OCI-LY7 (cell line): Measurements from ENCODE around the genes CHRFAM7A and GOLGA8K.

DNA sequence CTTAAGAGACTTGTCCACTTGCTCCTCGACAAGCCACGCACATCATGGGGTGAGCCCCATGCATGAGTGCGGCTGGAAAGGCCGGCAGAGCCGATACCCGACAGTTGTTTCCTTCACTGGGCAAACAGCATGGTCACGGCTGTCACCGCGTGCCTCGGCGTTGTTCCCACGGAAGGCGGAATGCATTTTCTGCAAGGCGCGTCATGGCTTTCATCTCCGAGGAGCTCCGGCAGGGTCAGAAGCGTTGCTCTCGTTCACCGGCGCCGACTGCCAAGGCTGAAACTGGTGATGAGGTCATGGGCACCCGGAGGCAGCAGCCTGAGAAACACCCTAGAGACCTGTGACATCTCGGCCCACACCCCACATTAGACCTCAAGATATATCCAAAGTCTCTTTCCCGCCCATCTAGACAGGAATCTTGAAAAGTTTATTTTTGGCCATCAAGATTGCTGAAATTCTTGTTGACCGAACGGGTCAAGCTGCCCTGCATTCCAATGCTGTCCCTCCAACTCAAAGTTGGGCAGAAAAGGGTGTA, 546 bp upstream of the TJP1 start:
- PRO-cap = no peak
- RAMPAGE, long total RNA = no peak

DNA sequence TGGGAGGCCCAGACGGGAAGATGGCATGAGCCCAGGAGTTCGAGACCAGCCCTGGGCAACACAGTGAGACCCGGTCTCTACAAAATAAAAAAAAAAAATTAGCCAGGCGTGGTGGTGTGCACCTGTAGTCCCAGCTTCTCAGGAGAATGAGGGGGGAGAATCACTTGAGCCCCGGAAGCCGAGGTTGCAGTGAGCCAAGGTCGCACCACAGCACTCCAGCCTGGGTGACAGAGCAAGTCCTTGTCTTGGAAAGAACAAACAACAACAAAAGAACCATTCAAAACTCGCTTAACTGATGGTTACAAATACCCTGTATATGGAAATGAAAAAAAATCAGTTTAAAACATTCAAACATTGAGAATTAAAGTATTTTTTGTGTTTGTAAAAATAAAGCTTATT, 113.2 kb upstream of the GOLGA8J start:
- PRO-cap = no peak
- RAMPAGE, long total RNA = no peak

DNA sequence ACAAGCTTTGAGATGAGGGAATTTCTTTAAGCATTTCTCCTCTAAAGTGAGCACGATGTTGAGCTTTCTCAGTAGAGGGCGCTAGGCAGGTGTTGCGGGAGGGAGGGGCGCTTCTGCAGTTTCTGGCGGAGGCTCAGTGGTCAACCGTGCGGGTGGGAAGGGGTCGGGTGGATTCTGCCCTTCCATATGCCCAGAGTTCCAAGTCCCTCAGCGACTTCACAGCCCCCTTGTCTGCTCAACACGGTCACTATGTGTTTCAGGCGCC, 97.4 kb upstream of the GOLGA8J start:
- PRO-cap = no peak
- RAMPAGE, long total RNA = no peak

GRCh38 chr15:30393375-30393811, at the start of gene CHRFAM7A:
Gene CHRFAM7A, minus strand, starts transcription at chr15:30393540.
- PRO-cap = no peak
- RAMPAGE, long total RNA = no peak

DNA sequence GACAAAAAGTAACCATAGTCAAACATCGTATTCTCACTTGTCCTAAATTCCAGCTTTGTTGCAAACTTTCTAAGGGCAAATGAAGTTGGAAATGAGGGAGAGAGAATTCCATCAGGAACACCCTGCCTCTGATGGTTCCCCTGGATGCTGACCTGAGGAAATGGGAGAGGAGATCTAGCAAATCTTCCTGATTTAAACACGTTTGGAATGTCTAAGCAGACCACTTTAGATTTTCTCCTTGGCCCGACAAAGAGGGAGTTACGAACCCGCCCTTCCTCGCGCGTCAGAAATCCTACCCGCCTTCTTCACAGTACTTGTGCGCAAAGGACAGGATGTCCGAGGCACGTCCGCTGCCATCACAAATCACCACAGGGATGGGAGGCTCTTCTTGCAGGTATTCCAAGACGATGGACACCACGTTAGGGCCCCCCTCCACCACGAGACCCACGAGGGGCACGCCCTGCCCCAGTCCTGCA, 38.7 kb downstream of the TRPM1 start:
- PRO-cap = no peak
- RAMPAGE, long total RNA = no peak

GRCh38 chr15:31080299-31081085, 21.0 kb downstream of the TRPM1 start:
- PRO-cap = no peak
- RAMPAGE, long total RNA = no peak

- PRO-cap = bidirectional peak, plus-strand start at chr15:31231107, minus-strand start at chr15:31230860
- RAMPAGE, long total RNA = no peak
Measured at GRCh38 chr15:31230484-31231404, 95.9 kb upstream of the KLF13 start.

GRCh38 chr15:31322563-31323084, 4.0 kb upstream of the KLF13 start:
- PRO-cap = no peak
- RAMPAGE, long total RNA = no peak

GRCh38 chr15:31329125-31329541, 2.5 kb downstream of the KLF13 start:
- PRO-cap = no peak
- RAMPAGE, long total RNA = no peak

GRCh38 chr15:31339546-31340450, 13.2 kb downstream of the KLF13 start:
- PRO-cap = no peak
- RAMPAGE, long total RNA = no peak

- PRO-cap = no peak
- RAMPAGE, long total RNA = no peak
Measured at GRCh38 chr15:31351254-31351775, 24.7 kb downstream of the KLF13 start.

- PRO-cap = no peak
- RAMPAGE, long total RNA = no peak
Measured at GRCh38 chr15:31366248-31366673, 39.6 kb downstream of the KLF13 start.

- PRO-cap = no peak
- RAMPAGE, long total RNA = no peak
Measured at GRCh38 chr15:31383318-31383675, 56.7 kb downstream of the KLF13 start.

- PRO-cap = no peak
- RAMPAGE, long total RNA = no peak
Measured at GRCh38 chr15:31392667-31393171, 66.1 kb downstream of the KLF13 start.

GRCh38 chr15:31396929-31397648, 70.5 kb downstream of the KLF13 start:
- PRO-cap = unidirectional peak, plus-strand start at chr15:31397444
- RAMPAGE, long total RNA = no peak

DNA sequence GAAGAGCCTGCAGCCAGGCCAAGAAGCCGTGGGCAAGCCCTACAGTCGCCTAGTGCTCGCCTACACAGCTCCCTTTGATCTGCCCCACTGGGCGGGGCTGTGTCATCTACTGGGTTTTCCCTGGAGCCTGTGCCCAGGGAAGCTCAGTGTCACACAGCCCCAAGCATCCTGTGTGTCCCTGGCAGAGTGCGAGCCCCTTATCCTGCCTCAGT, 72.1 kb downstream of the KLF13 start:
- PRO-cap = no peak
- RAMPAGE, long total RNA = no peak

DNA sequence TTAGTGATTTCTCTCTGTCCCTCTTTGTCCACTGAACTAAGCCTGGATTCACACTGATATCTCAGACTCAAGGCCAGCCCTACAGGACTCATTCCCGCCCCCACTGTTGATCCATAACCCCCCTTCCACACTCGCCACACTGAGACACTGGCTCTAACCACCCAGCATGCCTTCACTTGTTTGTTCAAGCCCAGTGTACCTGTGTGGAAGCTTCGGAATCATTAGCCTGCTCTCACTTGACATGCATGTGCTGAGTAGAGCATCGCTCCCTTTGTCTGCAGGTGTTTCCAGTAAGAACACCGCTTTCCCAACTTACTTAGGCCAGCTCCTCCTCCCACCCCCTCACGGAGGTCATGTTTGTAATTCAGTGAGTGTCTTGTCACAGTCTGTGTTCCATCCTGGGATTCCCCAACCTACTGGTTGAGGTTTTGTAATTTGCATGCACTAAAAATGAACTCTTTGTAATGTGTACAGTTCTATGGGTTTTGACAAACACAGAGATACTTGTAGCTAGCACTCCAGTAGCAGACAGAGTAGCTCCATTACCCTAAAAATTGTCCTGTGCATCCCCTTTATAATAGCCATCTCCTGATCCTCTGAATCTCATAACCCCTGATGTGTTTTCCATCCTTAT, 132.4 kb downstream of the KLF13 start:
- PRO-cap = bidirectional peak, plus-strand start at position 491 of the sequence, minus-strand start at position 353 of the sequence
- RAMPAGE, long total RNA = no peak

DNA sequence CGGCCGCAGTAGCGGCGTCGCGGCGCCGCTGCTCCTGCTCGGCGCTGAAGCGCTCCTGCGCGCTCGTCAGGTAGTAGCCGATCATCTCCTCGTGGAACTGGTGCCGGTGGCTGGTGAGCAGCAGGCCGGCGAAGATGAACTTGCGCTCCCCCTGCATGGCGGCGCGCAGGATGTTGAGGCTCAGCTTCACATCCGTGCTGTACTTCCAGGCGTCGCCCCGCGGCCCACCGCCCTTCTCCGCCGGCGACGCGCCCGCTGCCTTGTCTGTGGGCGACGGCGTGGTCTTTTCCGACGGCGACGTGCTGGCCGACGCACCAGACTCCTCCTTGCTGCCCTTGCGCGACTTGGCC, 157.4 kb downstream of the KLF13 start:
- PRO-cap = no peak
- RAMPAGE, long total RNA = no peak

GRCh38 chr15:32403200-32403499, at the start of gene GOLGA8K:
Gene GOLGA8K, minus strand, starts transcription at chr15:32403292.
- PRO-cap = no peak
- RAMPAGE, long total RNA = no peak

- PRO-cap = no peak
- RAMPAGE, long total RNA = no peak
Measured at GRCh38 chr15:32833963-32834896, 116.4 kb downstream of the GREM1 start.